Omental fat pad (tissue), 4 donors: ENCODE measurements around the genes DRD2, USP28 and HTR3A.

GRCh38 chr11:111416892-111417556, 37.9 kb upstream of the POU2AF1 start:
- PRO-cap: no peak
- RAMPAGE, long total RNA, 4 experiments: no peak in any of the 4 experiments

GRCh38 chr11:111653268-111653661, 51.0 kb downstream of the SIK2 start:
- PRO-cap: no peak
- RAMPAGE, long total RNA, 4 experiments: no peak in any of the 4 experiments

DNA sequence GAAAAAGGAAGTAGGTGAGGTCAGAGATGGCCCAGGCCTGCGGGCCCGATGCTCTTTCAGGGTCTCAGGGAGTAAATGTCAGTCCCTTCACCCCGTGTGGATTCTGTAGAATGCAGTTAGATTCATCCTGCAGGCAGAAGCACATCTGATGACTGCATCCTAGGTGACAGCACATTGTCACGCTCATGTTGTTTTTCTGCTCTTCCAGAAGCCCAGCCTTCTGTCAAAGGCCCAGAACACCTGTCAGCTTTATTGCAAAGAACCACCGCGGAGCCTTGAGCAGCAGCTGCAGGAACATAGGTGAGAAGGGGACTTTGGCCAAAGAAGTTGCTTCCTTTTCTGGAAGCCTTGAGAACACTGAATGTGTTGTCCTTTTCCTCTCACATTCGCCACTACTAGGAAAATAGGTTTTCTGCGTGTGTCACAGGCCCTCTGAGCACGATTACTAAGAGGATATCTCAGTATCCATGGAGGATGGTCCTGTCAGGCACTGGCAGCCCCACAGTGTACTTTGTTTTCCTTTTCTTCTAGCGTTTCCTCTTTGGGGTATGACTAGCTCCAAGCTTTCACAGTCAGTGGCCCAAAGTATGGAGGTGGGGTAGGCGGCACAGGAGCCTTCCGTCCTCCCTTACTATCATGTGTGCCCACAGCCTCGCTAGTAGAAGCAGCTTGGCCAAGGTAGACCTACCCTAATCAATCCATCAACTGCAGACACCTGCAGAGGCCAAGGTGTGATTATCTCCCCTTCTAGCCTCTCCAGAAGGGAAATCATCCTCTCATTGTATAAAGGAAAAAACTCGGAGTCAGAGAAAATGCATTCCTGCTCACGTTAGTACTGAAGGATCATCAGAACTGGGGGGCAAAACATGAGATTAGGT, 43.5 kb downstream of the PPP2R1B start:
- PRO-cap: no peak
- RAMPAGE, long total RNA, 4 experiments: no peak in any of the 4 experiments

GRCh38 chr11:111736423-111736839, 29.8 kb downstream of the PPP2R1B start:
- PRO-cap: no peak
- RAMPAGE, long total RNA, 4 experiments: no peak in any of the 4 experiments

GRCh38 chr11:111837178-111837827, 34.1 kb downstream of the ALG9 start:
- PRO-cap: no peak
- RAMPAGE, long total RNA, 4 experiments: start-site peak on the minus strand in 1 of 4 experiments, at chr11:111837538-111837556 at its widest, 61 reads per replicate

- PRO-cap: no peak
- RAMPAGE, long total RNA, 4 experiments: no peak in any of the 4 experiments
These were observed 8.2 kb upstream of the DLAT start for GRCh38 chr11:112016911-112017430.

DNA sequence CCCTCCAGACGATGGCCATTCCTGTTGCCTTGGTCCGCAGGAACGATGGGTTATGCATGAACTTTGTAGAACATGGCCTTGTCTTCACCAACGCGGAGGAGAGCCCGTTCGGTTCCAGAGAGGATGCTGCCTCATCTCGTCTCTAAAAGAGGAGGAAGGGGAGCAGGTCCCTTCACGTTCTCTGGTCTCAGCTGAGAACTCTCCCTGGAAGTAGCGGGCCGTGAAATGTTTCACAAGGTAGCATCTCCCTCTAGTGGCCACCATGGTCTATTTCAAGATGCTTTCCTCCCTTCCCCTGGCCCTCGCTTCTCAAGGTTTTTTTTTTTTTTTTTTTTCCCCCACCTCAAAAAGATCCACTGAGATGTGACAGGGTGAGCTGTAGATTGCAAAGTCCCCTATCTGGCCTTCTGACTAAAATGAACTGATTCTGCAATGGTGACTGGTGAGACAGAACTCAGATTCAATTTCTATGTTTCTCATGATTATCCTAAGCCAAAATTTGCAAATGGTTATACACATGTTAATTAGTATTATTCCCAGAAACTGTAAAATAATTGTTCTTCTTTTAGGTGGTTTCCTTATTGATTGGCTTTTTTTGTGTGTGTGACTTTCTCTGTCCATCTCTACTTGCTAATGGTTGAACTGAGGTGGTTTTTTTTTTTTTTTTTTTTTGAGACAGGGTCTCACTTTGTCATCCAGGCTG, 20.0 kb upstream of the PLET1 start:
- PRO-cap: no peak
- RAMPAGE, long total RNA, 4 experiments: no peak in any of the 4 experiments

- PRO-cap: no peak
- RAMPAGE, long total RNA, 4 experiments: no peak in any of the 4 experiments
These were observed 262.7 kb upstream of the PLET1 start for GRCh38 chr11:112523364-112523743.

GRCh38 chr11:112962133-112962722, 1.0 kb downstream of the NCAM1 start:
- PRO-cap: no peak
- RAMPAGE, long total RNA, 4 experiments: no peak in any of the 4 experiments

GRCh38 chr11:113384575-113385074, 3.0 kb upstream of the ANKK1 start:
- PRO-cap: no peak
- RAMPAGE, long total RNA, 4 experiments: no peak in any of the 4 experiments

DNA sequence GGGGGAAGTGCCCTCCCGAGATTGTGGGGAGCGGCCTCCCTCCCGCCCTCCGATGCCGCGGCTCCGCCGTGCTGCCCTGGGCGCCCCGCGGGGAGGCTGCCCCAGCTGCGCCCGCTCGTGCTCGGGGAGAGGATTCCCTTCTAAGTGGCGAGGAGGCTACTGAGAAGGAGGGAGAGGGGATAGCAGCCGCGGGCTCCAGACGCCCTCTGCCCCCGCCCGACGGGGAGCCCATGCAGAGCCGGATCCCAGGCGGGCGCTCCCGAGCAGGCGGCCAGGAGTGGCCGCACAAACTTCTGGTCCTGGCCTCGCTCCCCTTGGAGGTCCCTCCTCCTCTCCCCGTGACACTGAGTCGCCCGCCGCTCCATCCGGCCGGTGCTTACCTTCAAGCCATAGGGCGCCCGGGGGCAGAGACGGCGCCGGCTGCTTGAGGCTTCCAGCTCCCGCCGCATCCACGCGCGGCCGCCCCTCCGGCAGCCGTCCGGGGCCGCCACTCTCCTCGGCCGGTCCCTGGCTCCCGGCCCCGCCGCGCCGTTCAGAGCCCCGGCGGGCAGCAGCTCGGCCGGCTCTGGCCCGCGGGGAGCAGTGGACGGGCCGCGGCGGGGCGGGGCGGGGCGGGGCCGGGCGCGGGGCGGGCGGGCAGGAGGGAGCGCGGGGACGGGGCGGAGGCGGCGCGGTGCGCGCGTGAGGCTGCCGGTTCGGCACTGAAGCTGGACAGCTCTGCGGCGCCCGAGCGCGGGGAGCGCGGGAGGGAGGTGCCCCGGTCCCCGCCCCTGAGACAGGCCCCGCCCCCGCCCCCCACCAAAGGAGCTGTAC, at the start of gene DRD2:
Gene DRD2 (minus strand): TSS at position 703 of the 813 bp plus-strand sequence.
- PRO-cap: no peak
- RAMPAGE, long total RNA, 4 experiments: no peak in any of the 4 experiments

- PRO-cap: no peak
- RAMPAGE, long total RNA, 4 experiments: no peak in any of the 4 experiments
These were observed 1.5 kb upstream of the CLDN25 start for GRCh38 chr11:113777698-113778797.

DNA sequence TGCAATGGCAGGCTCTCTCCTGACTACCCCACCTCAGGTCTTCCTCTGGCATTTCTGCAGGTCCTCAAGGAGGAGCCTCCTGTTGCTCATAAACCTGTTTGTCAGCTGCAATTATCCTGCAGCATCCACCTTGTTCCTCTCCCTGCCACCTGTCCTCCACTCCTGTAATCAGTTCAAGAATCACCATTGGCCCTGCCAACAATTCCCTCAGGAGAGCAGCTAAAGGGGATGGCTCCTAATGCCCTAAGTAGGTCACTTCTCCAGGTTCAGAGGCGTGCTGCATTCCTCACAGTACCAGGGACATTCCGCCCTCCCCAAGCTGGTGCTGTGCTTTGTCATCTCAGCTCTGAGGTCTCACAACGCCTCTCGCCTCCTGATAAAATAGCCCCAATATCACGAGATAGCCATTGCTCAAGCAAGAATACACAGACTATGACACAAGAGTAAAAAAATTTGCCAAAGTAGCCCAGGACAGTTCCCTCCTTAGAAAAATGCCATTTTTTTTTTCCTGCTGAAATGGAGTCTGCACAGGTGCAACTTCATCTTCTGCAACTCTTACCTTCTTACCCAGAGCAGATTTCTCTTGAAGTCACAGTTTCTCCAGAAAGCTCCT, 2.2 kb downstream of the CLDN25 start:
- PRO-cap: no peak
- RAMPAGE, long total RNA, 4 experiments: no peak in any of the 4 experiments

DNA sequence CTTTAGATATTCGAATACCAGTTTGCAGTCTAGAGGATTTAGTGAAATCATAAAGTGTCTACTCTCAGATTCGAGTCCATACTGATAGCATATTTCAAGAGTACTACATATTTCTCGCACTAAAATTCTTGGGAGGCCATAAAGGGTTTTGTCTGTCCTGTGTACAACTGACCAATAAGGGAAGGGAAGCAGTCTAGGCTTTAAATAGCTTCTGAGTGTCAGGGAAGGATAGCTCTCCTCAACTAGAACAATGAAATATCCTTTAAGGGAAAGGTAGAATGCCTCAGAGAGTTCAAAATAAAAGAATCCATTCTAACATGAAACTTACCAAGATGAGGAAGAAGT, 2.6 kb downstream of the USP28 start:
- PRO-cap: no peak
- RAMPAGE, long total RNA, 4 experiments: no peak in any of the 4 experiments

DNA sequence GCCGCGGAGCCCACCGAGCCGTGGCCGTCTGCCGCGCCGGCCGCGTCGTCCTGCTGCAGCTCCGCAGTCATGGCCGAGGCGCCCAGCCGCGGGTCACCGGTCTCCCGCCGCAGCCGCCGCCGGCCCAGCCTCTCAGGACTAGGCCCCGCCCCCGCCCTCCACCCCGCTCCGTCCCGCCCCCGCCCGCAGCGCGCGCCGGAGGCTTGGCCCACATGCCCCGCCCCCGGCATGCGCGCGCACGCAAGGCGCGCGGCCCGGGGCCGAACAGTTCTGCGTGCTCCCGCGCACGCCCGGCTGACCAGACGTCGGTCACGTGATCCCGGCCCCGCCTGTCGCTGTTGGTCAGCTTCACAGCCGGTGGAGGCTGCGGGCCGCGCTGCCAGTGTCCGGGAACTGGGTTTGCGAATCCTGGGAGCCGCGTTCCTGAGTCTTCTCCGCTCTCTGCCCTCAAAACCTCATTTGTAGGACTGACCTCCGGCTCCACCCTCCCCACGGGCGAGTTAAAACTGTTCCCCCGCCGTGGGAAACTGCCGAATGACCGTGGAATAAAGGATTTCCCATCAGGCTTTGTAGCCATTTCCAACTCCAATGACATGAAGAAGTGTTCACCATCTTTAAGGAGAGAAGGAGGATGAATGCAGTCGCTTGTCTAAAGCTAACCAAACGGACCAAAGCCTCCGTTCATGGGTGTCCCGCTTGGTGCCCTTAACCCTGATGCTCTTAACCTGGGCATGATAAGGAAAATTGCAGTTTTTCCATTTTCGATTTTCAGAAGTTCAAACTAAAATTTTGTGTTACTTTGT, at the start of gene USP28:
Gene USP28 (minus strand): TSS at position 142 of the 803 bp plus-strand sequence.
- PRO-cap: no peak
- RAMPAGE, long total RNA, 4 experiments: no peak in any of the 4 experiments

DNA sequence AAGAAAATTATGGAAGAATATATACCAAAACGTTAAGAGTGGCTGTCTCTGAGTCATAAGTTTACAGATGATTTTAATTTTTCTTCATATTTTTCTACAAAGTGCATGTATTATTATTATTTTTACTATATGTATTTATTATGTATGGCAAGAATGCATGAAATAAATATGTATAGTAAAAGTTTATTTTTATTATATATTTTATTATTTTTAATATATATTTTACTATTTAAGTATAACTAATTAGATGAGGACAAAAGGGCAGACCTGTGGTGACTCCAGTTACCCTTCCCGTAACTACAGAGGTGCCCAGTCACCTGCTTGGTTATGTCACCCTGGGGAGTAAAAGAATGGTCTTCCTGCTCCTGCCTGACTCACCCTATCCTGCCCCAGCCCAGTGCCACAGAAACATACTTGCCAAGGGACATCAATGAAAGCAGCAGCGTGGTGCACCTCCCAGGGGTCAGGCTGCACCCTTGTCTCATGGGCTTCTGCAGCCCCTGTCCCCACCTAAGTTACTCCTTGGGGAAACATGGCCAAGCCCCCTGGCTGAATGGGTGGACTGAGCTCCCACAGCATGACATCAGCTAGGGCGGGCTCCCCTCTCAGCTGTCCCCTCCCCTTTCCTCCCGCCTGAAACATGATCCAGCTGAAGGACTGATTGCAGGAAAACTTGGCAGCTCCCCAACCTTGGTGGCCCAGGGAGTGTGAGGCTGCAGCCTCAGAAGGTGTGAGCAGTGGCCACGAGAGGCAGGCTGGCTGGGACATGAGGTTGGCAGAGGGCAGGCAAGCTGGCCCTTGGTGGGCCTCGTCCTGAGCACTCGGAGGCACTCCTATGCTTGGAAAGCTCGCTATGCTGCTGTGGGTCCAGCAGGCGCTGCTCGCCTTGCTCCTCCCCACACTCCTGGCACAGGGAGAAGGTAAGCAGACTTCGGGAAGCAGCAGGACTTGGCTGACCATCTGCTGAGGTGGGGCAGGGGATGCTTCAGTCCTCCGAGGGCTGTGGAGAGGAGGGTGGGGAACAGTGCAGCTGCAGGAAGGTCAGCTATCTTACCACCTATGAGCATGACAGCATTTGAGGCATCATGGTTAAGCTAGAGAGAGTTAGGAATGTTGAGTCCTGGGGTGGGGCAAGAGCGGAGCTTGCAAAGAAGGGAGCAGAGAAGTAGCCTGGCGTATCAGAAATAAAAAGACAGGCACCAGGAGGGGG, at the start of gene HTR3A:
Gene HTR3A (plus strand): TSS at position 636 of the 1,210 bp plus-strand sequence.
- PRO-cap: no peak
- RAMPAGE, long total RNA, 4 experiments: no peak in any of the 4 experiments

- PRO-cap: no peak
- RAMPAGE, long total RNA, 4 experiments: start-site peak on the plus strand in 1 of 4 experiments, at chr11:114044307-114044313 at its widest, 34 reads per replicate
These were observed 15.5 kb upstream of the ZBTB16 start for GRCh38 chr11:114044000-114044393.

DNA sequence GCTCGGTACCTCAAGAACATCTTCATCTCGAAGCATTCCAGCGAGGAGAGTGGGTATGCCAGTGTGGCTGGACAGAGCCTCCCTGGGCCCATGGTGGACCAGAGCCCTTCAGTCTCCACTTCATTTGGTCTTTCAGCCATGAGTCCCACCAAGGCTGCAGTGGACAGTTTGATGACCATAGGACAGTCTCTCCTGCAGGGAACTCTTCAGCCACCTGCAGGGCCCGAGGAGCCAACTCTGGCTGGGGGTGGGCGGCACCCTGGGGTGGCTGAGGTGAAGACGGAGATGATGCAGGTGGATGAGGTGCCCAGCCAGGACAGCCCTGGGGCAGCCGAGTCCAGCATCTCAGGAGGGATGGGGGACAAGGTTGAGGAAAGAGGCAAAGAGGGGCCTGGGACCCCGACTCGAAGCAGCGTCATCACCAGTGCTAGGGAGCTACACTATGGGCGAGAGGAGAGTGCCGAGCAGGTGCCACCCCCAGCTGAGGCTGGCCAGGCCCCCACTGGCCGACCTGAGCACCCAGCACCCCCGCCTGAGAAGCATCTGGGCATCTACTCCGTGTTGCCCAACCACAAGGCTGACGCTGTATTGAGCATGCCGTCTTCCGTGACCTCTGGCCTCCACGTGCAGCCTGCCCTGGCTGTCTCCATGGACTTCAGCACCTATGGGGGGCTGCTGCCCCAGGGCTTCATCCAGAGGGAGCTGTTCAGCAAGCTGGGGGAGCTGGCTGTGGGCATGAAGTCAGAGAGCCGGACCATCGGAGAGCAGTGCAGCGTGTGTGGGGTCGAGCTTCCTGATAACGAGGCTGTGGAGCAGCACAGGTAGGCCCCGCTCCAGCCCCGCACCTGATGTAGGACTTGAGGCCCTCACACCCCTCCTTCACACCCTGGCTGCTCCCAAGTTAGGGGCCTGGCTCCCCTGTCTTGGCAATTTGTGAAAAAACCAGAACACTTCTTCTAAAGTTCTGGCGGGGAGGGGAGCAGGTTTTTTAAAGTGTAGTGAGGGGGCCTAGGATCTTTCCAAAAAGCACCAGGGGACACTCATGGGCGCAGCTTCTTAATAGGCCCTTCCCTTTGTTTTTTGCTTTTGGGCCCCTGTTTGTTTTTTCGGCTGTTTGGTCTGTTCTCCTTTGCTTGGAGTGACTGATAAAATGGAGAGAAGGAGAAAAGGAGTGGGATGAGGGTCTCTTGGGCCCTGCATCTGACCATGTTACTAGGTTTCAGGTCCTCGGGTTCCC, 4.7 kb downstream of the ZBTB16 start:
- PRO-cap: no peak
- RAMPAGE, long total RNA, 4 experiments: no peak in any of the 4 experiments

DNA sequence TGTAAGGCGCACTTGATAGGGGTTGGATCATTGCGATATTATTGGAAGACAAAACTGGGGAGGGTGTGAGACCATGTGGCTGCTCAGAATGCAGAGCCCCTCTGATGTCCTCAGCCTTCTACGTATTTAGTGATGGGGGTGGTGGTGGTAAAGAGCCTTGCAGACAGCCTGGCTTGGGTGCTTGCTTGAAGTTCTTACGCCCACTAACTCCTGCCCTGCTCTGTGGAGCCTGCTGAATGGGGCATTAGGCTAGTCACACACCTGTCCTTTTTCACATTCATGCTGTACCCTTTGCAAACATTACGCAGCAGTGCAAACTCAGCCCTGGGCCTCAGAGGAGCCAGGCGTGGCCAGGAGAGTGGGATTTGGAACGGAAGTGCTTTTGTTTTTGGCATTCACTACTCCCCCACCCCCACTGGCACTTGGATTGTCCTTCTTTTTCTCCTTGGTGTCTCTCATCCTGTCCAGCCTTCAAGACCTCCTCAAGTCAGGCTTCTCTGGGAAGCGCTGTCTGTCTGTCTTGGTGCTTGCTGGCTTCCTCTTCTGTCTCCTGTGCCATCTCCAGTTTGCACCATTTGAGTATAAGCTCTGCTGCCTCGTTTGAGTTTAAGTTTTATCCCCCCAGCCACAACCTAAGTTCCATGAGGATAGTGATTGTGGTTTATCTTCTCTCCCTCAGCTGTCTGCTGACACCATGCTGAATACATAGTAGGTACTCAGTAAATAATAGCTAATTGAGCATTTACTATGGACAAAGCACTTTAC, 26.5 kb downstream of the ZBTB16 start:
- PRO-cap: no peak
- RAMPAGE, long total RNA, 4 experiments: no peak in any of the 4 experiments

- PRO-cap: no peak
- RAMPAGE, long total RNA, 4 experiments: no peak in any of the 4 experiments
These were observed 50.0 kb downstream of the ZBTB16 start for GRCh38 chr11:114108999-114110335.